Monocyte (primary cell): ENCODE data around the genes KIAA0319L, CLSPN, TEKT2 and ZC3H12A.

DNA sequence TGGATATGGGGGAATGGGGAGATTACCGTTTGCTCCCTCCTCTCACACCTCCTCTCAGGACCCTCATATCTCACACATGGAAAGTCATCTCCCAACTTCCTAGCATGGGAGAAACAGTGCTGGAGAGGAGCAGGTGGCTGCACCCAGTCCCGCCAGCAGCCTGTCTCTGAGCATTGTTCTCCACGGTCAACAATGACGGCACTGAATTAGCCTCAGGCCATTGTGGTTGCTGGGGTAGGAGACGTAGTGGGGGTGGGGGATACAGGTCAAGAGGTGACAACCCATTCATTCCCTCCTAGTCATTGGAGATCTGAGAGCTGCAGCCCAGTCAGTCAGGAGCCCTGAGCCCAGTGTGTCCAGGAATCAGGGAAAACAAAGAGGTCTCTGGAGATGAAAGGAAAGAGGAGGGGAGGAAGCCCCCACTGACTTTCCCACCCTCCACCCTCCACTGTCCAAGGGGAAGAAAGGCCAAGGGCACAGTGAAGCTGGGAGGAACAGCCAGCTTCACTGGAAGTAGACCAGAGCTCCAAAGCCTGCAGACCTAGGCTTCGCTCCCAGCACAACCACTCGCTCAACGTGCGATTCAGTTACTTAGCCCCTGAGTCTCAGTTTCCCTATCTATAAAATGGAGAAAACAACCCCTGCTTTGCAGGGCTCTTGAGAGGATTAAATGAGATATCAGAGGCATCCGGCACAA lies 15.3 kb downstream of the SMIM12 start:
- PRO-cap, 2 experiments, result no peak in any of the 2 experiments

DNA sequence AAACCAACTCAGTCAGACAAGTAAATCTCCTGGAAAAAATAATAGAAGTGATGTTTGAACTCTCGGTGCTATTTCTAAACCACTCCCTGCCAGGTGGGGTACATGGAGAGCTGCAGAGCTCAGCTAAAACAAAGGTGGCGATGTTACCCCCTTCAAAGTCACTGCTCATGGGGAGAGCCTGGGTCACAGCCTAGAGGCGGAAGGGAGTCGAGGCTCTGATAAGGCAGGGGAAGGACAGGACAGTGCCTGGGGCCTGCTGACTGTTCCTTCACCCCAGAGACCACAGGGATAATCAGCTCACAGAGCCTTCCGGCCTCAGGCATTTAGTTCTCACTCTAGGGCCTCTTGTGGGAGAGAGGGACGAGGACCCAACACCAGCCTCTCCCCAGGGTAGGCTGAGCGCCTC lies 14.2 kb downstream of the SMIM12 start:
- PRO-cap, 2 experiments, result no peak in any of the 2 experiments

GRCh38 chr1:35397156-35397706 lies 128.7 kb downstream of the ZMYM4 start:
- PRO-cap, 2 experiments, result no peak in any of the 2 experiments

DNA sequence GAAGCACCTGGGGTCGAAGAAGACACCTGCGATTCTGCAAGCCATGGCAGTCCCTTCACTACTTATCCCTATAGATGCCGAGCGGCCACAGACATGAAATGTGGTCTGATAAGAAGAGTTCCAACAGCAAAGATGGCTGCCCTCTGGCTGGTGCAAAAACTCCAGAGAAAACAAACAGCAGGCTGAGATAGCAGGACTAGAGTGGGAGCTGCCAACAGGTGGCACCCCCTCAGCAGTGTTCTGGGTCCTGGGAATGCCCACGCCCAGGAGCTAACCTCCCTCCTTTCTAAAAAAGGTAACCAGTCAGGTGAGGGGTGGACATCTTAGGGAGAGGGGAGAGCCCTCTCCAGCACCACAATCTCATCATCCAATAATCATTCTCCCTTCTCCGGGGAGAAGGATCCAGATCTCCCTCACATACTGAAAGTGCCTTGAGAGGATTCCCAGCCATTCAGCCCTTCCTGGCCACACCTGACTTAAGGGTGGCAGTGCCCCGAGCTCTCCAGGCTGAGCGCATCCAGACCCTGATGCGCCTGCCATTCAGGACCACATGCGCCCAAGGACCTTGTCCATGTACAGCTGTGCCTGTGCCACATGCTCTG lies 121.4 kb downstream of the KIAA0319L start:
- PRO-cap, 2 experiments, result no peak in any of the 2 experiments

DNA sequence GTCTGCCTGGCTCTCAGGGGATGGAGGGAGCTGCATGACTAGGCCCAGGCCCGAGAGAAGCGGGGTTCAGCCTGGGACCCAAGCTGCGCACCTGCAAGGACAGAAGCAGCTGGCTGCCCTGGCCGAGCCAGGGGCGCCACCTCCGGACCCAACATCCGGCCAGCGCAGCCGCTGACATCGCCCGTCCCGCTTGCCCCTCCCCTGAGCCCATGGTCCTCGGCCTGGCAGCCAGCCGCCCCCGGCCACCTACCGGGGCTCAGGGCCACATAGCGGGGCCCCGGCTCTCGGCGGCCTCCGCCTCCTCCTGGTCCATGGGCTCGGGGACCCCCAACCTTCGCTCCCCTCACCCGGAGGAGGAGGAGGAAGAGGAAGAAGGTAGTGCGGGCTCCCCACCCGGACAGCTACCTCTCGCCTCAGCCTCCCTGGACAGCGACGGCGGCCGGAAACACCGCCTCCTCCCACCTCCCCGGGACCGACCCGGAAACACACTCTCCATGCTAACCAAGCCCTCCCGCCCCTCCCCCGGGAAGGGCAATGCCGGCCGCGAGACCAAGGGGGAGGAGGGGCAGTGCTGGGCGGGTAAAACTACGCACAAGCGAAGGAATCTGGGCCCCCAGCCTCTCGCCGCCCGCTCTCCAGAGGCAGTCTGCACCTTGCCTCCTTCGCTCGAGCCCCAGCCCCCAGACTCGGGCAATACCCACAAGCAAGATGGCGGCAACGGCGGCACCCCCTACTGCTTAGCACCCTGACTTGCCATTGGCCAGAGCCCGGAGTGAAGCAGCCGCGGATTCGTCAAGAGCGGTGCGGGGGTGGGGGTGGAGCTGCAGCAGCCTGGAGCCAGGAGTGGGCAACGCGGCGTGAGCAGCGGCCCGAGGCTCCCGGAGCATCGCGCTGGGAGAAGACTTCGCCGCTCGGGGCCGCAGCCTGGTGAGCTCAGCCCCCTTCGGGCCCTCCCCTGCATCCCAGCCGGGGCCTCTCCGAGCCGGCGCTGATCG lies at the start of gene KIAA0319L:
Gene KIAA0319L, minus strand, starts transcription at position 447 of the 995 bp plus-strand sequence.
- PRO-cap, 2 experiments, result peak in 2 of 2 experiments; most common plus-strand start position 868 of the sequence (in 1); most common minus-strand start position 447 of the sequence (in 2)

DNA sequence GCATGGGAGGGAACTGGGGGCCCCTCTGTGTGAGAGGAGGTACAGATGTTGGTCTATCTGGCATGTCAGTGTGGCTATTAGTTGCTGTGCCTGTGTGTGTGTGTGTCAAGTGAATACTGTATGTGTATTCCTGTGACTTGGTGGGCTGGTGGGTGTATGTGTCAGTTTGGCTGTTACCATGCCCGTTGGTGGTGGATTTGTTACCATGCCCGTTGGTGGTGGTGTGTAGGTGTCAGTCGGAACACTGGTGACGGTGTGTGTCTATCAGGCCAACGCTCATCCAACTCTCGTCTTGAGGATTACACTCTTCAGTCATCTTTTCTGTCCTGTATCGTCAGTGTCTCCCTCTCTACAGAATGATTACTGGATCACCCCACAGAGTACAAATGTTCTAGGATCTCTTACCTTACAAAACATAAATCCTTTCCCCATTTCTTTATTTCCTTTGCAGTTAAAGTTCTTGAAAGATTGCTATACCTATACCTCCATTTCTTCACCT lies 22.7 kb downstream of the TFAP2E start:
- PRO-cap, 2 experiments, result no peak in any of the 2 experiments

GRCh38 chr1:35769823-35770314 lies at the start of gene CLSPN:
CLSPN (minus strand) TSS chr1:35769978.
- PRO-cap, 2 experiments, result peak in 2 of 2 experiments; most common minus-strand start chr1:35769964 (in 2)

DNA sequence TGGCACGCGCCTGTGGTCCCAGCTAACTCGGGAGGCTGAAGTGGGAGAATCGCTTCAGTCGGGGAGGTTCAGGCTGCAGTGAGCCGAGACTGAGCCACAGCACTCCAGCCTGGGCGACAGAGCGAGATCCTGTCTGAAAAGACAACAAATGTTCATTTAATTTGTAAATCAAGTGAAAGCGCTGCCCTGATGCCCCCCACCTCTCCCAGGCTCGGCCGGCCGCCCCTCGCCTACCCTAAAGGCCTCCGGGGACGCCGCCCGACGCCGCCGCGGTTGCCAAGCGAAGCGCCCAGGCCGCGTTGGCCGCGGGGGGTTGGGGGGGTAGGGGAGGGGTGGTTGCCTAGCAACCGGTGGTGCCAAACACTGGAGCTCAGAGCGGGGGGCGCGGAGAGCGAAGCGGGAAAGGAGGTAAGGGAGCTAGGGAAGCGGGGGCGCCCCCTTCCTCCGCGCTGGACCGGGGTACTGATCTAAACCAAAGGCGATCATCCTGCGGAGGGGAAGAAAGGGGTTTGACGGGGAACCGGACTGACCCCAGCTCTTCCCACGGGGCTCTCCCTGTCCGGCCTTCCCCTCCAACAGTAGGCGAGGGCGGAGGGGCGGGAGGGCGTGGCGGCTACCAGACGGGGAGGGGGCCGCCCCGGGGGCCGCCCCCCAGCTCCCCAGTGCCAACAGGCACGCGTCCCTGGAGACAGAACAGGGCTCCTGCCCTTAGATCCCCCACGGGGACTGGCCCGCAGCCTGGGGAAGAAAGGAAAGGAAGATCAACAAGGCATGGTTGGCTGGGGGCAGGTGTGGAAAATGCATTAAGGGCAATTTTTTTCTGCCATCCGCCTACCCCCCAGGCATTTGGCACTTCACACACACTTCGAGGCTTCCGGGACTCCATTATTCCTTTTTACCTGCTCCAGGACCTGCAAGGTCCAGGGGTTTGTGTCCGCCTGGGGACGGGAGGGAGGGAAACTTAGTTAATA lies at the start of gene TEKT2:
Gene TEKT2, plus strand, starts transcription at position 353 of the 971 bp plus-strand sequence.
- PRO-cap, 2 experiments, result peak in 1 of 2 experiments; most common minus-strand start position 553 of the sequence (in 1)

- PRO-cap, 2 experiments, result no peak in any of the 2 experiments
Measured at GRCh38 chr1:36135908-36137008, 11.2 kb upstream of the COL8A2 start.

GRCh38 chr1:36176181-36176882 lies 20.4 kb downstream of the MAP7D1 start:
- PRO-cap, 2 experiments, result peak in 1 of 2 experiments; most common plus-strand start chr1:36176410 (in 1)

DNA sequence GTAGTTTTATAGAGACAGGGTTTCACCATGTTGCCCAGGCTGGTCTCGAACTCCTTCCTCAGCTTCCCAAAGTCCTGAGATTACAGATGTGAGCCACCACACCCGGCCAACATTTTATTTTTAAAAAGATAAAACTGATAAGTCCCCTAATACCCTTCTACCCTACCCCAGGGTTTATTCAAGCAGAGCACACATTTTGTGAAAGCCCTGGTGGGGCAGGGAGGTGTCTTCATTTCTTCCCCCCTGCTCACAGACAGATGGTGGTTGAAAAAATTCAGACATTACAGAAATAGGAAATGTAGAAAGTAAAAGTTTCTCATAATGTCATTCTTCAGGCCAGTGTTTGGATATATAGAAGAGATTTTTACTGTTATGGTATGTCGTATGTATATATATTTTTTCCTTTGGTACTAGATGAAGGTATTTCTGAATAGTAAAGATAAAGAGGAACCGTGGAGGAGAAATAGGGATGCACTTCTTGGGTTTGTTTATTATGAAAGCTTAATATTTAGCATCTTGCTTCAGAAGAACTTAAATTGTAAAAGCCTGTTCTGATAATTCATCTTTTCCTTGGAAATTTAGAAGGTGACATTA lies 10.0 kb downstream of the THRAP3 start:
- PRO-cap, 2 experiments, result peak in 1 of 2 experiments; most common plus-strand start position 454 of the sequence (in 1)

GRCh38 chr1:36270040-36270563 lies 36.1 kb upstream of the SH3D21 start:
- PRO-cap, 2 experiments, result peak in 1 of 2 experiments; most common plus-strand start chr1:36270286 (in 1)

GRCh38 chr1:36299936-36300474 lies 6.2 kb upstream of the SH3D21 start:
- PRO-cap, 2 experiments, result no peak in any of the 2 experiments

GRCh38 chr1:36351350-36352194 lies 28.1 kb upstream of the EVA1B start:
- PRO-cap, 2 experiments, result peak in 1 of 2 experiments; most common plus-strand start chr1:36351641 (in 1); most common minus-strand start chr1:36351503 (in 1)

GRCh38 chr1:36386854-36387202 lies 1.1 kb upstream of the STK40 start:
- PRO-cap, 2 experiments, result no peak in any of the 2 experiments

DNA sequence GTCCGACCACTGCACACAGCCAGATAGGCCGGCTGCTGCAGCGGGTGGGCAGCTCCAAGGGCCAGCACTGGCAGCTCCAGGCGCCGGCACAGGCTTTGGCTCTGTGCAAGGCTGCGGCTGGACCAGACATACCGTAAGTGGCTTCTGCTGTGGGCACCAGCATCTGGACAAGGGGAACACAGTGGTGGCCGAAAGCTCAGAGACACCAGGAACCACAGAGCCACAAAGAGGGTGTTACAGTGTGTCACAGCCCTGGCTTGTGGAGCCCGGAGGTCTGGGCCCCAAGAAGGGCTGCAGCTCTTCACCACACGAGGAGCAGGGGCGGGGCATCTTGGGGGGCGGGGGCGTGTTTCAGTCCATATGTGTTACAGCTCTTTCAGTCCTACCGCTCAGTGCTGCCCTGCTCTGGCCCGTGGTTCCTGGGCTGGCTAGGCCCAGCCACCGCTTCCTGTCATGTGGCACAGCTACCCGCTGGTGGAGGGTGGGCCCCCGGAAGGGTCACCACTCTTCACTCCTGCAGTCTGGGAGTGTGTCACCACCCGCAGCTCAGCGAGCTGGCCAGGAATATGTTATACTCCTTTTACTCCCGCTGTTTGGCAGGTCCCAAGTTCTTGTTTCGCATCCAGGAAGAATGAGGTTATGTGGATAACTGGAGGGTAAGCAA lies 3.2 kb upstream of the LSM10 start:
- PRO-cap, 2 experiments, result peak in 2 of 2 experiments; most common plus-strand start position 392 of the sequence (in 2); most common minus-strand start position 216 of the sequence (in 1)

DNA sequence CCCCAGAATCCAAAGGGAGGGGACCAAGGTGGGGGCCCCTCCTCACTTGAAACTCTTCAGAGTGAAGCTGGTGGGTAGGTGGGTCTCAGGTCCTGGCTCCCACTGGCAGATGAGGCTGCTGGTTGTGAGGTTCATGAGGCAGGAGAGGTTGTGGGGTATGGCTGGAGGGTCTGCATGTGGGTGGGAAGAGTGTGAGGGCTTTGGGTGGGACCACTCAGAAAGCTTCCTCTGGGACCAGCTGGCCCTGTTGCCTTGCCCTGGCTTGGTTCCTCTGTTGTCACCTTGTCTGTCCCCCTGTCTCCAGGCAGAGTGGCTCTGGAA lies 9.0 kb downstream of the CSF3R start:
- PRO-cap, 2 experiments, result peak in 1 of 2 experiments; most common minus-strand start position 55 of the sequence (in 1)

- PRO-cap, 2 experiments, result no peak in any of the 2 experiments
Measured at GRCh38 chr1:36487193-36487486, 4.4 kb upstream of the CSF3R start.

GRCh38 chr1:37474465-37475568 lies at the start of gene ZC3H12A:
ZC3H12A (plus strand) TSS chr1:37474580.
- PRO-cap, 2 experiments, result peak in 2 of 2 experiments; most common plus-strand start chr1:37474580 (in 2)

DNA sequence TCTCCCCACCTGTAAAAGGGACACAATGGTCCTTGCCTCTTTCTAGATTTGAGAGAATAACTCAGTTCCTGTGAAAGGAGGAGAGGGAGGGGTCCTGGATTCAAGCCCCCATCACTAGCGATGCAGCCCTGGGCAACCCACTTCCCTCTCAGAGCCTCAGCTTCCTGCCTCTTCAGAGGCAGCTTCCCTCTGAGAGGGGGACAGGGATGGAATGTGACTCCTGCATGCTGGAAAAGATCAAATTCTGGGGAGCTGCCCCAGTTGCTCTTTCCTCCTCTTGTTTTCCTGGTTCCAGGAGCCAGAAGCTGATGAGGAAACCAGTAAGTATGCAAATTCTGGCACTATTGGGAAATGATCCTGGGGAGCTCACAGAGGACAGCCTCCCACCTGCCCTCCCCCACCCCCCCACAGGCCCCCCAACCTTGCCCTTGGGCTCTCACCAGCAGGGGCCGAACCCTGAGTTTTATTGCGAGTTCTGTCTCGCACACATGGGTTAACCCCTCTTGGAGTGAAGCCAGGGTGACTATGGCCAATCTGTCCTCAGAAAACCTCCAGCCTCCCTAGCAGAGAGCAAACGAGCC lies 11.7 kb downstream of the ZC3H12A start:
- PRO-cap, 2 experiments, result peak in 1 of 2 experiments; most common plus-strand start position 77 of the sequence (in 1)